Cardiac atrium fibroblast (primary cell): Measurements from ENCODE around the genes NRXN3 and CEP128.

- RAMPAGE, long total RNA, result no peak
Measured at GRCh38 chr14:77456995-77457489, 359 bp downstream of the VIPAS39 start.

DNA sequence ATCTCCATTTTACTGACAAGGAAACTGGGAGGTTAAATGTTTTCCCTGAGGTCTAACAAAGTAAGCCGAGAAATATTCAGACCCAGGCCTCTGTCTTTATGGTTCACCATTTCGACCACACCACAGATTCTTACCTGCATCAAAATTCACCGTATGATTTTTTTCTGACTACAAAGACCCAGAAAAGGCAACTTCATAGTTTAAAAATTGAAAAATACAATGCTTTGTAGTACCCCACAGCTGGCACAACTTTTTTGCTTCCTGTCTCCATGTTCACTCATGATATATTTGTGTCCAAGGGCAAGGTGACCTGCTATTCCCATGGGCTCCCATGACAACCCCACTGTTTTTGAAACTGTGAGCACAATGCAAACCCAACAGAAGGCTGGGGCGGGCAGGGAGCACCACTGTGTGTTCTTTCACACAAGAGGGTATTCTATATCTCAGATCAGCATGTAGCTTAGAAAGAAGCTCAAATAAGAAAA is 56.0 kb upstream of the ISM2 start:
- RAMPAGE, long total RNA, result no peak

DNA sequence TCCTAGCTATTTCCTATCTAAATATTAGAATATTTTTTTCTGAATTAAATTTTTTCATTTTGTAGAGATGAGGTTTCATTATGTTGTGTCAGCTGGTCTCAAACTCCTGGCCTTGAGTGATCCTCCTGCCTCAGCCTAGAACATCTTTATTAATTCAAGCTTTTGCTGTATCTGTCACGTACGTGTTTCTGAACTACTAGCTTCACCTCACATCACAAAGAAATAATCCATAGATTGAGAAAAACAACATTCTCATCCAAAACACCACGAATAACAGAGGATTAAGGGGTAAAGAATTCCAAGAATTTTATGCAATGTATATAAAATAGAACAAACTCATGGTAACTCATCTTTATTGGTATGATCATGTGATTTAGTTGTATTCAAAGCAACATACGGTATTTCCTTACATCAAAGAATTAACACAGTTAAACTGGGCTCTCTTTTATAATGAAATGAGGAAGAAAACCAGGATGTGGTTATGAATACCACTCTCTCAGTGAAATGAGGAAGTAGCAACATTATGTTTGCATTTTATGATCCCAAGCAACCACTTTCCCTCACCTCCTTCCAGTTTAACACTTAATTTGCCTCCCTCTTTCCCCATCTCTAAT is 23.1 kb downstream of the SPTLC2 start:
- RAMPAGE, long total RNA, result no peak

DNA sequence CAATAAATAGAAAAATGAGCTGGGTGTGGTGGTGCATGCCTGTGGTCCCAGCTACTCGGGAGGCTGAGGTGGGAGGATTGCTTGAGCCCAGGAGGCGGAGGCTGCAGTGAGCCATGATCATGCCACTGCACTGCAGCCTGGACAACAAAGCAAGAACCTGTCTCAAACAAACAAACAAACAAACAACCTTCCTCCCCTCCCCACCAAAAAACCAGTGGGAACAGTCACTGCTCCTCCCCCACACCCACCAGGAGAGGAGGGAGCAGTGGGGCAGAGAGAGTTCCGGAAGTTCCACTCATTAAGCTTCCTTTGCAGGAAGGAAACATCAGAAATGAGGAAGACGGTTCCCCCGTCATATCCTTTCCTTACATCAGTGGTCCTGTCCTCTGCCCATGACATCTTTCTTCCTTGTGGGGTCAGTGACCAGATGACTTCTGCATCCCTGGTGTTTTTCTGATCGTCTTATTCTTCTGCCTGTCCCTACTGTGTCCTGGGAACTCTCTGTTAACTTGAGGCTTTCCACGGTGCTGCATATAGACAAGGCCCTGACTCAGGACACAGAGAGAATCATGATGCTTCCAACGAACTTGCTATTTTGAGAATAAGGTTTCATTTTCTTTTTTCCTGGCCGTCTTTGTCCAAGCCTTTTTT is 40.8 kb upstream of the SPTLC2 start:
- RAMPAGE, long total RNA, result no peak

DNA sequence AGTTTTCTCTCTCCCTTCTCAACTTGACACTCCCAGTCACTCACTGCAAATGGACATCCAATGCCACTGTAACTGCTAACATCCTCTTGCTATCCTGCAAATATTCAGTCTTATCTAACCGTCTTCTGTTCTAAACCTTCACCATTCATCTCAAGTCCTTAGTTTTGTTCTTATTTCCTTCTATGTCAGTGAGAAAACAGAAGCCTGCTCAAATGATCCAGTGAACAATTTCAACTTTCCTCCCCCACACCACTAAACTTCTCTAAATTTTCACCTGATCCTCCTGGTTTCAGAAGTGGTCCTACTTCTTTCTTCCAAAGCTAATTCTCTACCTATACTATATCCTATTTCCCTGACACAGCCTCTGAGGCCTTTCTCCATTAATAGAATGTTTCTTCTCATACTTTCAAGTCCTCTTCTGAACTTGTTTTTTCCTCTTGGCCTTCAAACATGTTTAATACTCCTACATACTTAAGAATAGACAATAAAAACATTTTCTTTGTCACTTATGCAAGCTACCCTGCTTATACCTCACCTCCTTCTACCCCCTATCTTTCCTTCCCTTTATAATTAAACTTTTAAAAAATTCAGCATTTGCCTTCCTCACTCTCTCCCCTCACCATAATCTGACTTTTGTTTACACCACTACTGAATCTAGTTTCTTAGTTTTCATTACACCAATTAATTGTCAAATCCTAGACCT is 20.7 kb downstream of the ALKBH1 start:
- RAMPAGE, long total RNA, result no peak

GRCh38 chr14:78100449-78100886 is 69.7 kb upstream of the NRXN3 start:
- RAMPAGE, long total RNA, result no peak

GRCh38 chr14:78170233-78170531 is at the start of gene NRXN3:
Gene NRXN3, plus strand, starts transcription at chr14:78170373.
- RAMPAGE, long total RNA, result no peak

DNA sequence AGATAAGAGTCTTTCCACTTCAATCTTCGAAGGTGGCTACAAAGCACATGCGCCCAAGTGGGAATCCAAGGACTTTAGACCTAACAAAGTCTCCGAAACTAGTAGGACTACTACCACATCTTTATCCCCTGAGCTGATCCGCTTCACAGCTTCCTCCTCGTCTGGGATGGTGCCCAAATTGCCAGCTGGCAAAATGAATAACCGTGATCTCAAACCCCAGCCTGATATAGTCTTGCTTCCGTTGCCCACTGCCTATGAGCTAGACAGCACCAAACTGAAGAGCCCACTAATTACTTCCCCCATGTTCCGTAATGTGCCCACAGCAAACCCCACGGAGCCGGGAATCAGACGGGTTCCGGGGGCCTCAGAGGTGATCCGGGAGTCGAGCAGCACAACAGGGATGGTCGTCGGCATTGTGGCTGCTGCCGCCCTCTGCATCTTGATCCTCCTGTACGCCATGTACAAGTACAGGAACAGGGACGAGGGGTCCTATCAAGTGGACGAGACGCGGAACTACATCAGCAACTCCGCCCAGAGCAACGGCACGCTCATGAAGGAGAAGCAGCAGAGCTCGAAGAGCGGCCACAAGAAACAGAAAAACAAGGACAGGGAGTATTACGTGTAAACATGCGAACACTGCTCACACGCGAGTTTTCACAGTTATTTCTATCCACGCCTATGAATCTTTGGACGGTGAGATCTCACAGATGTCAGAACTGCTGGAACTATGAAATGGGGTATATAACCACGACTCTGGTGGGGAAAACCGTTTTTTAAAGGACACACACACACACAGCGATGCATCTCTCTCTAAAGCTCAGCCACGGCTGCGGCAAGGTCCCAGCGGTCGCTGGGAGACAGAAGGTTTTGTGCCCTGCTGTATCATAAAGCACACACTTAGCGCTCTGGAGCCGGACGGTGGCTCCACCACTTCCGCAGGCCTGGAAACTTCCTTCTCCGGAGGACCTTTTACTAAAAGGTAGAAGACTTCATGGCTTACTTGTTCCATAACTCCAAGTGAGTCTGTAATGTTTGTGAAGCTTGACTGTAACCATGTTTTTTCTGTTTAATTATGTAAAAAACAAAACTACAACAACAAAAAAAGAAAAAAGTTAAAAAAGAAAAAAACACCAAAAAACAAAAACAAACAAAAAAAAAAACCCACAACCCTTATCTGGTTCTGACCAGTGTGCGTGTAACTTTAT is 349.6 kb downstream of the DIO2 start:
- RAMPAGE, long total RNA, result no peak

- RAMPAGE, long total RNA, result no peak
Measured at GRCh38 chr14:80310981-80311422, 99.7 kb upstream of the DIO2 start.

GRCh38 chr14:80940819-80942157 is at the start of gene CEP128:
Gene CEP128, minus strand, starts transcription at chr14:80941738.
- RAMPAGE, long total RNA, result no peak

DNA sequence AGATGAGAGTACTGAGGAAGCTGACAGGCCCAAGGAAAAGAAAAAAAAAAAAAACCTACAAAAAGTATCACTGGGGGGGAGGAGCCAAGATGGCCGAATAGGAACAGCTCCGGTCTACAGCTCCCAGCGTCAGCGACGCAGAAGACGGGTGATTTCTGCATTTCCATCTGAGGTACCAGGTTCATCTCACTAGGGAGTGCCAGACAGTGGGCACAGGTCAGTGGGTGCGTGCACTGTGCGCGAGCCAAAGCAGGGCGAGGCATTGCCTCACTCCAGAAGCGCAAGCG is 106.7 kb downstream of the GTF2A1 start:
- RAMPAGE, long total RNA, result no peak

DNA sequence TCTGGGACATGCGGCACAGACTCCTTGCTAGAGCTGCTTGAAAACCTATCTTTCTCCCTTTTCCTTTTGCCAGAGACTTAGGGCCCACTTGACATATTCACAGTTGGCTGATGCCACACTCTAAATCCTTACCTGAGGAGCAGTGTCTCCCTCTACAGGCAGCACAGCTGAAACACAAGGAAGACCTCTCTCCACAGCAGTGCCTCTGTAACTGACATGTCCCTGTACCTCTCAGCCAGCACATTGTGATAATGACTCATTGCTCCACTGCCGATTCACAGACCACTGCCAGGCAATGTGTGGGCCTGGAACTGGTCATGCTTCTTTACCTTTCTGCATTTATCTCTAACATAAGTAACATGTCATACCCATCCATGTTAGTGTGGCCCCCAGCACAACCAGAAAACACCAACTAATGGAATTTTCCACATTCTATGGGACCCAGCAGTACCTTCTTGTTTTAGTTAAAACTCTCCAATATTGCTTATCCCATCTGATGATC is 56.6 kb downstream of the GTF2A1 start:
- RAMPAGE, long total RNA, result no peak

GRCh38 chr14:81195992-81196561 is 24.7 kb downstream of the GTF2A1 start:
- RAMPAGE, long total RNA, result no peak

DNA sequence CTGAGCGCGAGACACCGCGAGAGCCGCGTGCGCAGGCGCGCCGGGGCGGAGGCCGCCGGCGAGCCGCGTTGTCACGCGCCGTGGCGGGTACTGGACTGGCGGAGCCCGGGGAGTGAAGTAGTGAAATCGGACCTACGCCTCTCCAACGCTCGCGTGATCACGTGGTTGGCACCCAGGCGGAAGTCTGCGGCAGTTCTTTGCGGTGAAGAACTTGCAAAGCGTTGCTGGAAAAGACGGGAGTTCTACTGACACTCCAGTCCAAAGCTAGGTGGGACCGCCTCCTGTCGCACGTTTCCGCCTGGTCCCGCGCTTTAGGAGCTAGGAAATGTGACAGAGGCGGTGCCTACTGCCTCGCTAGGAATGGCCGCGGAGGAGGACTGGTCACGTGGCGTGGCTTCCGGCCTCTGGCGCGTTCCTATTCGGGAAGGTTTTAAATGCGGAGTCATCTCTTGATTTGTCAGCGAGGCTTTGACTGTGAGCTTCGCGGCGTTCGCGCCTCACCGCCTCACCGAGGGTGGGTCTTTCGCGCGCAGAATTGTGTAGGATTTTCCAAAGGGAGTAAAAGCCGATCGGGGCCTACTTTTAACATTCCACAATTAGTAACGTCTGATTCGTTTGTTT is 363 bp upstream of the GTF2A1 start:
- RAMPAGE, long total RNA, result no peak

GRCh38 chr14:81311040-81311576 is 89.0 kb downstream of the STON2 start:
- RAMPAGE, long total RNA, result no peak

DNA sequence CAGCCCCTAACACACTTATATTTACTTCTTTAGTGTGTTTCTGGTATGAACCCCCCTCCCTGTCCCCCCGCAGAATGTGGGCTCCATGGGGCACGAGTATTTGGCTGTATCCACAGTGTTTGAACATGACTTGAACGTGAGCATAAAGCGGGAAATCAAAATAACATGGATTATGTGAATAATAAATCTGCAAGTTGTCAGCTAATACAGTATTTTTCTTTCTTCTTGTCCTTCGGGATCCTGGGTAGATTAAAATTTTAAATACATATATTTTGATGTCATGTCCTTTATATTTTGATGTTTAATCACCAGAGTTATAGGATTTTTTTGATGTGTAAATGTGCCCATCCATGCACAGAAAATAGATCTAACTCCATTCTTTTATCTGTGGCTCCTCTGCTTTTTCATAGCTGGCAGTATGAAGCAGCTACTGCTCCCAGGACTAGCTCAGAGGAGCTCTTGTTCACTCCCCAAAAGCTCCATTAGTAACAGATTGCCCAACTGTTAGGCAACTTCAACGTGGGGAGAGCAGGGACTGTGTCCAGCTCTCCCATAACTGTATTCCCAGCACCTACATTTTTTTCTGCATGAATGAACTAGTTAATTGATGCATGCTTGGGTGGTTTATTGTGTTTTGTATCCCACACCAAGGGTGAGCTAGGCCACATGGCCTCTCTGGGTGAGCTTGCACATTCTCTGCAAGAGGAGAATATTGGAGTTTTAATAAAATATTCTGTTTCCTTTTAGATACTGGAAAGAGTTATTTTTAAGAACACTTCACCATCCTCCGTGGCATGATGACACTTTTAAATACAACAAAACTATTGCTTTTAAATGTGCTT is 15.4 kb downstream of the STON2 start:
- RAMPAGE, long total RNA, result no peak

DNA sequence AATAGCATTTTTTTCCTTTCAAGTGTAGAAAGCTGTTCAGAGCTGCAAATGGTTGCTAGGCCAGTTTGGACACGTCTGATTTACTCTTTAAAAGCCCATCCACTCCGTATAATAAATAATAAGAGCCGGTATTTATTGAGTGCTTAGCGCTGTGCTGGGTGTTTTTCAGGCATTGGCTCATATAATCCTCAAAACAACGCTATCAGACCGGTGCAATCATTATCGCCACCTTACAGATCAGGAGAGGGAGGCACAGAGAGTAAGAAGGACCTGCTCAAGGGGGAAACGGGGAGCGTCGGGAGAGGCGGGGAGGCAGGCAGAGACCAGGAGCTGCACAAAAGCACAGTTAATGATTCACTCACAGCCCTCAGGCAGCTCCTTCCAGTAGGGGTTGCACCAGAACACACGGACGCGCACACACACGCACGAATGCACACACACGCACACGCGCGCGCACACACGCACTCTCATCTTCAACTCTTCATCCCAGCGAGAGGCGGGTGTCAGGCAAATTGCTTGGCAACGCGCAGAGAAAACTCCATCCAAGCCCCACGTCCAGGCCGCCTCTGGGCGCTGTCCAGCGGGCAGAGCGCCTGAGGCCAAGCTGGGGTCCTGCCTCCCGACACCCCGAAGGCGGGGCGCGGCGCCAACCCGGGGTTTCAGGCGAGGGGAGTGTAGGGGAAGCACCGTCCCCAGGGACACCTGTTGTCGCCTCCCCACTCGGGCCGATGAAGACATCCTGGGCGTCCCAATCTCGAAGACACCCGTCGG is 35.3 kb upstream of the STON2 start:
- RAMPAGE, long total RNA, result no peak

DNA sequence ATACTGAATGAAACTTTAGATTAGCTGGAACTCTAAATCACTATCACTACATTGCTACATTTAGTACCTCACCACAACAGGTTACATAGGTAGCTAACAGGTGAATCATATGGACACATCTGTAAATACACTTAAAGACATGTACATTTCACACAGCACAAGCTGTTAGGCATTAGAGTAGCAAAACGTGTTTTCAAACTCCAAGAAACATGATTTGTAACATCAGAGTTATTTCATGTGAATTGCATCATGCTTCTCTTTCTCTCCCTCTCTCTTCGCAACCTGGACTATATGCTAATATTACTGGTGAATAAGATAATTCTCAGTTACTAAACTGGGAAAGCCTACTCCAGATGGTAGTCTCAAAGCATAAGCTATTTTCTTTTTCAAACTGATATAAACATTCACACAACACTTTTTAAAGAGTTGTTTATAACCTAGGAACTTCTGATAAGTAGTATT is 4.2 kb downstream of the SEL1L start:
- RAMPAGE, long total RNA, result no peak

- RAMPAGE, long total RNA, result no peak
Measured at GRCh38 chr14:85530789-85531758, 1.1 kb downstream of the FLRT2 start.

DNA sequence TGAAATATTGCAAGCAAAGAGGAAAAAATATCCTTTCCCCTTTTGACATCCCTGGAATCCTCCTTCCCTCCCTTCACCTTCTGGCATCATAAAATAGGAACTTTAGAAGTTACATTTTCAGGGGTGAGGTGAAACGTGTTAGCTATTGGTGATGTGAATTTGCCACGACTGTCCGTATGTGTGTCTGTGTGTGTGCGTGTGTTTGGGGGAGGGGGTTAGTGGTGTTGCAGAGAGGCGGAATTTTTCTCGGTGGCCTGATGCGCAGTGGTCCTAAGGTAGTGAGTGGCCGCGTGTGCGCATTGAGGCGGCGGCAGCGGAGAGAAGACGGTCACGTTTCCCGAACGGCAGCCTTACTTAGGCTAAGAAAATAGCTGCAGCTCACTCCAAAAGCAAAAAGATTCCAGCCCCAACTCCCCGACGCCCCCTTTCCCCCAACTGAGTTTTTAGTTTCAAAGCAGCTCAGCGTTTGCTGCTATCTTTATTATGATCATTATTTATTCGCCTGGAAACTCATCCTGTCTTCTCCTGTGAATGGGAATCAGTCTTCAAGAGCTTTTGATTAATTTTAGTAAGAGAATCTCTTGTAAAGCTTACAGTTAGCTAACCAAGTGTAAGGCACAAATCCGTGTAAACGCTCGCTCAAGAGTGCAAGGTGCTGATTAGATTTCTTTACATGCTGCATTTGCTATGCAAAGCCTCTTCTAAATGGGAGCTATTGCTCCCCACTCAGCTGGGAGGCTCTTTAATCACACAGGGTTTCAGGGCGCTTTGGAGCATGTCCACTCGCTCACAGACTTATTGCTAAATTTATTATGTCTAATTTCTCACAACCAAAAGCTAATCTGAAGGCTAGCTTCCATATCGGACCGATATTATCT is 4.7 kb downstream of the FLRT2 start:
- RAMPAGE, long total RNA, result no peak